A172 (cell line): ENCODE data around the genes KRTAP5-6 and INS.

DNA sequence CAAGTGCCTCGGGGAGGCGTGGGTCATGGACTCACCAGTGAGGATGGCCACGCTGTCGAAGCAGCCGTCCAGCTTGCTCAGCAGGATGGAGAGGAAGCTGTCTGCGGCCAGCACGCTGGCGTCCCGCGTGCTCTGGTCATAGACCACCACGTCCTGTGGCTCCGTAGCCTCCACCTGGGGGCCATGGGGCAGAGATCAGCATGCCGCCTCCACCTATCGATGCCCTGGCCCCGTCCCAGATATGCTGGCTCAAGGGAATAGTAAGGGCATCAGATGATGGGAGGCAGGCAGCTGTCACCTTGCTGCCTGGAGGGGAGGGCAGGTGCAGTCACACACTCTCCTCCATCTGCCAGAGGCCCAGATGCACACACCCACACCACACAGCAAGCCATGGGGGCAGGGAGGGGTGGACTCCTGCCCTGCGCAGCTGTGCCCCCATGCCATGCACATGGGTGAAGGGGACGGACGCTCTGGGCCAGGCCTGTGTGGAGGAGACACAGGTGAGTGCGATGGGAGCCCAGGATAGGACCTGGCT, 8.2 kb downstream of the DUSP8 start:
- RAMPAGE, long total RNA, result no peak

GRCh38 chr11:1569066-1569958, 2.8 kb downstream of the DUSP8 start:
- RAMPAGE, long total RNA, result no peak

- RAMPAGE, long total RNA, result no peak
Measured at GRCh38 chr11:1585000-1585261, 152 bp downstream of the KRTAP5-1 start.

- RAMPAGE, long total RNA, result no peak
Measured at GRCh38 chr11:1639114-1639608, 9.6 kb downstream of the KRTAP5-5 start.

DNA sequence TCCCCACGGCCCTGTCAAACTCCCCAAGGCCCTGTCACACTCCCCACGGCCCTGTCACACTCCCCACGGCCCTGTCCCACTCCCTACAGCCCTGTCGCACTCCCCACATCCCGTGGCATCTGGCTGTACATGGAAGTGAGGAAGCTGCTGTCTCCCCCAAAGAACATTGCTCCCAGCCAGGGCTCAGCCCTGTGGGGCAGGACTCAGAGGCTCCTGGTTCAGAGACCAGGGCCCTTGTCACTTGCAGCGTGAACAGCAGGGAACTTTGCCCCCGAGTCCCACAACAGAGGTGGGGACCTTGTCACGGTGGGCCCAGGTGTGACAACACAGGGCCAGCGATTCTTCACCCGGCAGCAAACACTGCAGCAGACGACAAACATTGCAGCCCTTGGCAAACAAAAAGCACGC, 31.8 kb downstream of the KRTAP5-5 start:
- RAMPAGE, long total RNA, result no peak

DNA sequence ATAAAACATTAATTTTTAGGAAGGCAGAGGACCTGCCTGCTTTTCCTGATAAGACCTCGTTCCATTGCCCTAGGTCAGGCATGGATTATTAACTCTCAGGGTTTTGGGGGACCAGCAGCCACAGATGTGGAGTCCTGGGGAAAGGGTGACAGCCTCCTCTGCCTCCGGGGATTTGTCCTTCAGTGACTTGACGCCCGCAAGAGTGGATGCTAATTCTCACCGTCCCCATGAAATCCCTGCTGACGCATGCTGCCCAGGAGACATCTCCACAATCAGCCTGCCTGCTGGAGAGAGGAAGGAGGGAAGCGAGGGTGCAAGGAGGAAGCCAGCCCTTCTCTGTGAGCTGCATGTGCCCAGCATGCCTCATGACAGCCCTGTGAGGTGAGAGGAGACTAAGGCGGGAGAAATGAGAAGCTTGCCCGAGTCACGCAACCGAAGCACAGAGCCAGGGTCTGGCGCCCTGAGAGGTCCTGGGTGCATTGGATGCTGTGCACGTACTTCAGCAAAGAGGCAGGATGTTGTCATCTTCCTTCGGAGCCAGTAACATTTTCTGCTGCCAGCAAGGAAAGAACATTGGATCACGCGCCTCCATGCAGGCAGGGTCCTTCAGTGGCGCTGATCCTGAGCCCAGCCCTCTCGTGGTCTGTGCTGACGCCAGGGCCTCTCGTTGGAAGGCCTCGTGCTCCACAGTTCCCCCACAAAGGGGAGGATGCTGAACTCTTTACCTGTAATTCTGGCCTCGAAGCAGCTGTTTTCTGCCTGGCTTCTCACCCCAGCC, 27.3 kb upstream of the KRTAP5-6 start:
- RAMPAGE, long total RNA, result no peak

GRCh38 chr11:1673715-1674182, 23.2 kb upstream of the KRTAP5-6 start:
- RAMPAGE, long total RNA, result no peak

DNA sequence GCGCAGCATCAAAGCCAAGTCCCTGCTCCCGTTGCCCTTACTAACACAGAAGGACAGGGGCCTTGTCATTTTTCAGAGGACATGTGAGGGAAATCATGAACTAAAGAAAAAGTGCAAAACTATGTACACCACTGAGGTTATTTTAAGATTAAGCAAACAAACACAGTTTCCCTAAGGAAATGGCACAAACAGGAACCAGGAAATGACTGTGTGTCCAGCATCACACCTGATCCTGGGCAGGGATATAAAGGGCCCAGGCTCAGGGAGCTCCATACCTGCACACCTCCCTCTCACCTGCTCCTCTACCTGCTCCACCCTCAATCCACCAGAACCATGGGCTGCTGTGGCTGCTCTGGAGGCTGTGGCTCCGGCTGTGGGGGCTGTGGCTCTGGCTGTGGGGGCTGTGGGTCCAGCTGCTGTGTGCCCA, at the start of gene KRTAP5-6:
KRTAP5-6 (plus strand) TSS at position 283 of the 427 bp plus-strand sequence.
- RAMPAGE, long total RNA, result no peak

- RAMPAGE, long total RNA, result no peak
Measured at GRCh38 chr11:1756807-1757216, 6.4 kb upstream of the IFITM10 start.

GRCh38 chr11:1782760-1783372, 19.1 kb upstream of the CTSD start:
- RAMPAGE, long total RNA, result no peak

DNA sequence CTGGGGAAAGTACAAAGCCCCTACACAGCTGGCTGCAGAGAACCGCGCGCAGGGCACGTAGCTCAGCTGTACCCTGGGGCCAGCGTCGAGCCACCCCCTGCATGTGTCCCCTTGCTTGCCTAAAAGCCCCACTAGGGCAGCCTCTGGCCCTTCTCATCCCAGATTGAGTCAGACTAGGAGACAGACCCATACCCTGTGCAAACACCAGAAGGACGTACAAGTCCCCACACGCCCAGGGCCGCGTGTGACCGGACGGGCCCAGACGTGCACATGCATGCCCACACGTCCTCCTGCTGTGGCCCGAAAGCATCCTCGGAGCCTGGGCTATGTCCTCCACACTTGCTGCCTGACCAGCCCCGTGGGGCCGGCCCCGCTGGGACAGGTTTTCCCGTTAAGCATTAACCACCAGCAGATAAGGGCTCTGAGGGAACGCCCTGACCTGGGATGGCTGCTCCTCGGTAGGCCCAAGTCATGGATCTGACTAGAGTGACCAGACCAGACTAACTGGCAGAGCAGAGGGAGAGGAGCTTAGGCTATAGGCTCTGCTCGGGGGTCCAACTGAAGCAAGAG, 4.1 kb upstream of the SYT8 start:
- RAMPAGE, long total RNA, result no peak

- RAMPAGE, long total RNA, result no peak
Measured at GRCh38 chr11:1845194-1846210, 6.7 kb downstream of the TNNI2 start.

- RAMPAGE, long total RNA, result no peak
Measured at GRCh38 chr11:1854615-1855649, 2.0 kb downstream of the LSP1 start.

- RAMPAGE, long total RNA, result no peak
Measured at GRCh38 chr11:1874849-1875676, 16.6 kb downstream of the PRR33 start.

GRCh38 chr11:1930007-1930448, 10.5 kb downstream of the TNNT3 start:
- RAMPAGE, long total RNA, result no peak

- RAMPAGE, long total RNA, result no peak
Measured at GRCh38 chr11:1966505-1966899, 19.4 kb downstream of the MRPL23 start.

- RAMPAGE, long total RNA, result no peak
Measured at GRCh38 chr11:2131516-2132433, 7.4 kb downstream of the IGF2 start.

- RAMPAGE, long total RNA, result no peak
Measured at GRCh38 chr11:2132434-2133354, 6.5 kb downstream of the IGF2 start.

- RAMPAGE, long total RNA, result no peak
Measured at GRCh38 chr11:2161141-2161360, at the start of gene INS. TSS of gene INS (minus strand) at chr11:2161209.

DNA sequence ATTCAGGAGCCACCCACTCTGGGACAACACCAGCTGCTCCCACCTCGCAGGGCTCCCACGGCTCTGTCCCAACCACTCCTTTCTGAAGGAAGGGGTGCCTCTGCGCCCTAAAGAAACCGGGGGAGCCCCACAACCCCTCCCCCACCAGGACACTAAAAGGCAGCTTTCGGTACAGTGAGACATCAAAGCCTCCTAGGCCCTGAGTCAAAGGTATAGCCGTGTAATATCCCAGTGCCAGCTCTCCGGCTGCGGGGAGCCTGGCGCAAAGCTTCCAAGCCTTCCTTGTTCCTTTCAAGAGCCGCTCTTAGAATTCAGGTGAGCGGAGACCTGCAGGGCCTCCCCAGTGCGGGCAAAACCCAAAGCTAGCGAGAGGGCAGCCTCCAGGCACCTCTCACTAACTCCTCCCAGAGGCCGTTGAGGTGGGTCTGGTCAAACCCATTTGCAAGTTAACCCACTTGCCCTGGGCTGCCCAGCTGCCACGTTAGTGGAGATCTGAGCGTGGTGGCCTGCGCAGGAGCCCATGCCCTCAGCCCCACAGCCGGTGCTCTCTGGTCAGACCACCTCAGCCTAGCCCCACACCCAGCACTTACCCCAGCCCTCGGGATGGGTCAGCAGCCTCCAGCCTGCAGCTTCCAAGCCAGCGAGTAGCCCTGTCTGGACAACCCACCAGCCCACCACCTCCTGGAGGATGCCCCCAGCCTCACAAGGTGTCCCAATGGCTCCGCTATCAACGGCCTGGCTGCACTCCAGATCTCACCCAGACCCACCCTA, 2.6 kb downstream of the ASCL2 start:
- RAMPAGE, long total RNA, result no peak